ENCODE measurements around a stretch of chr16.

DNA sequence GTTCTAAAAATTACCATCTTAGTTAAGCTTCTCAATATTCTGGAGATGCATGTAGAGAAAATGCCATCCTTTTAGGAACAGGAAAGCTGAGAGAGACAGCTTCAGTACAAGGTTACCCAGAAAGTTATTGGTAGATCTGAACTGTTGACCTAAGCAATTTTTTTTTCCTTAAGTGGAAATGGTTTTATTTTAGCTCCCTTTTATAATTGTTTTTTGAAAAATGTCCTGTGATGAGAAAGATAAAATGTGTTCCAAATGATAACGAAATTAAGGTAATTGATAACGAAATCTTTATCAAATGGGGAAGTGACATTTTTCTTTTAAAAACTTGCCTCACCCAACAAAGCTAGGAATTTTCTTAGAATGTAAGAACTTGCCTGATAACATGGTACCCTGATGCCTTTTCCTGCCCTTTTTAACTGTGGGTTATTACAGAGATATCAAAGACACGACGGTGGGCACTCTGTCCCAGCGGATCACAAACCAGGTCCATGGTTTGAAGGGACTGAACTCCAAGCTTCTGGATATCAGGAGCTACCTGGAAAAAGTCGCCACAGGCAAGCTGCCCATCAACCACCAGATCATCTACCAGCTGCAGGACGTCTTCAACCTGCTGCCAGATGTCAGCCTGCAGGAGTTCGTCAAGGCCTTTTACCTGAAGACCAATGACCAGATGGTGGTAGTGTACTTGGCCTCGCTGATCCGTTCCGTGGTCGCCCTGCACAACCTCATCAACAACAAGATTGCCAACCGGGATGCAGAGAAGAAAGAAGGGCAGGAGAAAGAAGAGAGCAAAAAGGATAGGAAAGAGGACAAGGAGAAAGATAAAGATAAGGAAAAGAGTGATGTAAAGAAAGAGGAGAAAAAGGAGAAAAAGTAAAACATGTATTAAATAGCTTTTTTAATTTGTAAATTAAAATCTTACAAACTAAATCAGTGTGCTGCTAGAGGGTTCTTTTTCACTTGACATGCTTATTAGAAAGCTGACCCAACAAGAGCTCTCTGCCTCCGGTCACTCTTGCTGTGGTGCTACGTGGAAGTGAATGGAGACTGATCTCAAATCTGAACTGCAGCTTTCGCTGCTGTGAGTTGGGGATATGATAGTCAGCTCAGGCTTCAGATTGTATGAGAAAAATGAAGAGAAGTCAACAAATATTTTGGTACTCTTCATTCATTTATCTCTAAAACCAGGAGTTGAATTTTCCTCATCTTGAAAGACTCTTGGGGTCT lies 8.7 kb downstream of the PSMD7 start:
- PRO-cap: no peak
- RAMPAGE, long total RNA, 4 experiments: no peak in any of the 4 experiments

- PRO-cap: no peak
- RAMPAGE, long total RNA, 4 experiments: no peak in any of the 4 experiments
Observed at GRCh38 chr16:74406571-74407004, 14.7 kb downstream of the CLEC18B start.

GRCh38 chr16:74503282-74503778 lies 82.1 kb upstream of the CLEC18B start:
- PRO-cap: no peak
- RAMPAGE, long total RNA, 4 experiments: no peak in any of the 4 experiments

DNA sequence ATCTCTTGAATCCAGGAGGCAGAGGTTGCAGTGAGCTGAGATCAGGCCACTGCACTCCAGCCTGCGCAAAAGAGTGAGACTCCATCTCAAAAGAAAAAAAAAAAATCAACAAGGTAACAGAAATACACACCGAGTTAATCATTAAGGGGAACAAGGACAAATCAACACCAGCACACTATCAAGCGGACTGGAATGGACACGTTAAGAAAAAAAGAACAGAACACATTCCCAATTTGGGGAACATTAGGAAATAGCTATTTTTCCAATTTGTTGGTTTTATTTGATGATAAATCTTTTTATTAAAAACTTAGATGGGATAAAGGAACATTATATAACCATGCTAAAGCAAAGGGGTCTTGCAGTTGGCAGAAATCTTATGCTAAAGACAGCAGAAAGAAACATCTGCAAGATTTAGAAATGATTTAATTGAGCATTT lies 28.5 kb upstream of the GLG1 start:
- PRO-cap: no peak
- RAMPAGE, long total RNA, 4 experiments: no peak in any of the 4 experiments

DNA sequence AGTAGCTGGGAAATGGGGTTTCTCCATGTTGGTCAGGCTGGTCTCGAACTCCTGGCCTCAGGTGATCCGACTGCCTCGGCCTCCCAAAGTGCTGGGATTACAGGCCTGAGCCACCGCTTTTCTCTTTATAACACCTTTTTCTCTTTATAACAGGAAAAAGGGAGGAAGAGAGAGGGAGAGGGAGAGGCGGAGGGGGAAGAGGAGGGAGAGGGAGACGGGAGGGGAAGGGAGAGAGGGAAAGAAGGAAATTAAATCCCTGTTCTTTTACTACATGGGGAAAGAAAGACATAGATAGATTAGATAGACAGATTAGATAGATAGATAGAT lies 841 bp downstream of the RFWD3 start:
- PRO-cap: no peak
- RAMPAGE, long total RNA, 4 experiments: no peak in any of the 4 experiments

GRCh38 chr16:74723281-74723891 lies 22.7 kb upstream of the MLKL start:
- PRO-cap: no peak
- RAMPAGE, long total RNA, 4 experiments: no peak in any of the 4 experiments

DNA sequence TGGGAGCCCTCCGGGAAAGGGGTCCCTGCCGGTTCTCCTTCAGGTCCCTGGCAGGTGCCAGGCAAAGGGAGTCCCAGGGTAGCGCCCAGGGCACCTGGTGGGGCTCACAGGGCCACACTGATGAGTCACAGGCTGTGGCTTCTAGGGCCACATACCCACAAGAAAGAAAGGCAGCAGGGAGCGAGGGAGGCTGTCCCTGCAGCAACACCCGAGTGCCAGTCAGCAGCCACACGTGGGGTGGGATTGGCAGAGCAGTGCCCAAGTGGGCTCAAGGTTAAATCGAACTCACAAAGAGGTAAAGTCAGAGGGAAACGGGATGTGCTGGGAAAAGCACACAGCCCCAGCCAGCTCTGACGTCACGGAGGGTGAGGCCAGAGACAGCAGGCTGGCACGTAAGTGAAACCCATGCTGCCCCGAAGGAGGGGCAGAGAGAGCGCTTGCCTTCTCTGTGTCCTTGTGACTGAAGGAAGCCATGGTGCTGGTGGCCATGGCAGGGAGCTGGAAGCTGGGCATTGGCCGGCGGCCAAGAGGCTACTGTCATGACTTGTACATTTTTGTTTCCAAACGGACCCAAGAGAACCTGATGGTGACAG lies 33.8 kb downstream of the FA2H start:
- PRO-cap: no peak
- RAMPAGE, long total RNA, 4 experiments: no peak in any of the 4 experiments

DNA sequence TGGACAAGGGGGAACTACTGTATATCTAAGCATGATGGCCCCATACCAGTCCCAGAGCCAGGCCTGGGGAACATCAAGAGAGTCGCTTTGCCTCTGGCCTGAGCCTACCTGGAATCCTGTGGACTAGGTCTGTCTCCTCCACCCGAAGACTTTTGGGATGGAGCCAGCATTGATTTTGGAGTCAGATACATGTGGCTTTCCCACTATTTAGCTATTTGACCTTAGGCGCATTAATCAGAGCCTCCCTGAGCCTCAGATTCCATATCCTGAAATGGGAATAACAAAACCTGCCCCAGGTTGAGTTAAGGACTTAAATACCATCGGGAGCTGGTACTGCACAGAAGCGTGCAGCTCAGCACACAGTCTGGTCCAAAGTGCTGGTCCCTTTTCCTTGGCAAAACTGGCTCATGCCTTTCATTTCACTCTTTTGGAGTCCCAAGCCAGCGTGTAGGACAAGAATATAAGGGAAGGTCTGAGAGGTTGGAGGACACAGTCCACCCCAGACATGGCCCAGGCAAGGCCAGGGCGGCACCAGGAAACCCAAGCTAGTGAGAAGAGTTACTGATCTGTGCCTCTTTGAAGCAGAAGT lies 1.1 kb downstream of the FA2H start:
- PRO-cap: no peak
- RAMPAGE, long total RNA, 4 experiments: no peak in any of the 4 experiments

DNA sequence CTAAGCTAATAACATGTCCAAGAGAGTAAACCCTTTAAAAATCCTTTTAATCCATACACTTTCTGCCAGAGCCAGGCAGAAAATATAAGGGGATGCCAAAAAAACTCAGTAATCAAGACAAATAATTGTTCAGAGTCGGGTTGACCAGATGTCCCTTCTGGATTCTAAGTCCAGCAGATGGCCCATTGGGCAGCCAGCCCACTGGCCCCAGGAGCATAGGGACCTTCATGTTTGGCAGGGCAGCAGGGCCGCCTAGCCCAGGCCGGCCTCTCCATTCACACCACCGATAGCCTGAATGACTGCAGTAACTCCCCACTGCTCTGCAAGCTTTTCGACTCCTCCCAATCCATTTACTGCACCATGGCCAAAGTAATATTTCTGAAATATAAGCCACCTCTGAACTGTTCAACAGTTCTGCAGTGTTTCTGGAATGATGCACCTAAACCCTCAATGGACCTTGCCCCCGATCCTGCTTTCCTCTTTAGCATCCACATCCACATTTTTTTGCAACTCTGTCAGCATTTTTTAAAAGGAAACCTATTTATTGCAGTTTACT lies 46.5 kb downstream of the LDHD start:
- PRO-cap: no peak
- RAMPAGE, long total RNA, 4 experiments: no peak in any of the 4 experiments

DNA sequence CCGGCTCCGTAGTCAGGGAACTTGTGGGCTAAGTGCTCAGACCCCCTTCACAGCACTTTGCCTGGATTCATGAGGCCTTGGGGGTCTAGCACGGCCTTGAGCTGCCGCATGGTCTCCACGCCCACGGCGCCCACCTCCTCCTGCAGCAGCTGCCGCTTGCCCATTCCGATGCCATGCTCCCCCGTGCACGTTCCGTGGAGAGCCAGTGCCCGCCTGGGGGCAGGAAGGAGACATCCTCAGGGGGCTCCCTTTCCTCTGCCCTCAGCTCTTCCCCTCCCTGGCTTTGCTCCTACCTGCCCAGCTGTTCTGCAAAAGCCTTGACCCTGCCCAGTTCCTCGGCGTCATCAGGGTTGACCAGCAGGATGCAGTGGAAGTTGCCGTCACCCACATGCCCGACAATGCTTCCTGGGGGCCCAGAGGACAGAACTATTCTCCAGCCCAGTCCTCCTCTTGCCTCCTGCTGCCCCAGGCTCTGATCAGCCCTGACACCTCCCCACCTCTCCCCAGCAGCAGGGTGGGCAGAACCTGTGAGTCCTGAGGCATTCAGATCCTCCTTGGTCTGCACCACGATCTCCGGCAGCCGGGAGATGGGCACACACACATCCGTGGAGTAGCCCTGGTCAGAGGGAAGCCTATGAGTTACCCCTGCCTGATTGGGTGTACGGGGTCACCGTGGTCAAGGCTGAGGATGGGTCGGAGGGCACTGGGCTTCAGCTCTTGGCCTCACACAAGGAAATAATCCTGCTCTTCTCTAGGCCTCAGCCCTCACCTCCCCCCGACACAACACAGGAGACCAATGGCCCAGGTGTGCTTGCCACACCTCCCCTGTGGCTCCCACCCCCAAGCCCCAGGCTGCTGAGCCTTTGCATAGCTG lies 4.0 kb downstream of the LDHD start:
- PRO-cap: no peak
- RAMPAGE, long total RNA, 4 experiments: no peak in any of the 4 experiments

DNA sequence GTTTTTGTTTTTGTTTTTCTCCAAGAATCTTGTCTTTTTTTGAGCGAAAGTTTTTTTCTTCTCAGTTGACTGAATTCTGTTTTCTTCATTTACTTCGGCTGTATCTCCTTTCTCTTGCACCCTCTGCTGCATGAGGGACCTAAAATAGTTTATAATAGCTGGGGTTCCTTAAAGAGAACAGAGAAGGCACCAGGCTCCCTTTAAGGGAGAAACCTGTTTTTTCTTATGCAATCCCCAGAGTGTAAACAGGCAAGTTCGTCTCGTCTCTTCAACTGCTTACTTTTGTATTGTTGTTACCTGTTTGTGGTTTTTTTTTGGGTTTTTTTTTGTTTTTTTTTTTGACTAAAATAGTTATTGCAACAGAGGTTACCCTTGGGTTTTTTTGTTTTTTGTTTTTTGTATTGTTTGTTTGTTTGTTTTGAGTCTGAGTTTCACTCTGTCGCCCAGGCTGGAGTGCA lies 3.6 kb upstream of the LDHD start:
- PRO-cap: no peak
- RAMPAGE, long total RNA, 4 experiments: no peak in any of the 4 experiments

DNA sequence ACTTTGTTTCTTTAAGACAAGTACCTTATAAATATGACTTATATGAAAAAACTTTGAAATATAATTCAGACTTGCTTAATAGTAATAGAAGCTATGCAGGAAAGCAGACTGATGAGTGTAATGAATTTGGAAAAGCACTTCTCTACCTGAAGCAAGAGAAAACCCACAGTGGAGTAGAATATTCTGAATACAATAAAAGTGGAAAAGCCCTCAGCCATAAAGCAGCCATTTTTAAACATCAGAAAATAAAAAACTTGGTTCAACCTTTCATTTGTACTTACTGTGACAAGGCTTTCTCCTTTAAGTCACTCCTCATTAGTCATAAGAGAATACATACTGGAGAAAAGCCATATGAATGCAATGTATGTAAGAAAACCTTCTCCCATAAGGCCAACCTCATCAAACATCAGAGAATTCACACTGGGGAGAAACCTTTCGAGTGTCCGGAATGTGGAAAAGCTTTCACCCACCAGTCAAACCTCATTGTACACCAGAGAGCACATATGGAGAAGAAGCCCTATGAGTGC lies 21.1 kb downstream of the ZFP1 start:
- PRO-cap: no peak
- RAMPAGE, long total RNA, 4 experiments: no peak in any of the 4 experiments

DNA sequence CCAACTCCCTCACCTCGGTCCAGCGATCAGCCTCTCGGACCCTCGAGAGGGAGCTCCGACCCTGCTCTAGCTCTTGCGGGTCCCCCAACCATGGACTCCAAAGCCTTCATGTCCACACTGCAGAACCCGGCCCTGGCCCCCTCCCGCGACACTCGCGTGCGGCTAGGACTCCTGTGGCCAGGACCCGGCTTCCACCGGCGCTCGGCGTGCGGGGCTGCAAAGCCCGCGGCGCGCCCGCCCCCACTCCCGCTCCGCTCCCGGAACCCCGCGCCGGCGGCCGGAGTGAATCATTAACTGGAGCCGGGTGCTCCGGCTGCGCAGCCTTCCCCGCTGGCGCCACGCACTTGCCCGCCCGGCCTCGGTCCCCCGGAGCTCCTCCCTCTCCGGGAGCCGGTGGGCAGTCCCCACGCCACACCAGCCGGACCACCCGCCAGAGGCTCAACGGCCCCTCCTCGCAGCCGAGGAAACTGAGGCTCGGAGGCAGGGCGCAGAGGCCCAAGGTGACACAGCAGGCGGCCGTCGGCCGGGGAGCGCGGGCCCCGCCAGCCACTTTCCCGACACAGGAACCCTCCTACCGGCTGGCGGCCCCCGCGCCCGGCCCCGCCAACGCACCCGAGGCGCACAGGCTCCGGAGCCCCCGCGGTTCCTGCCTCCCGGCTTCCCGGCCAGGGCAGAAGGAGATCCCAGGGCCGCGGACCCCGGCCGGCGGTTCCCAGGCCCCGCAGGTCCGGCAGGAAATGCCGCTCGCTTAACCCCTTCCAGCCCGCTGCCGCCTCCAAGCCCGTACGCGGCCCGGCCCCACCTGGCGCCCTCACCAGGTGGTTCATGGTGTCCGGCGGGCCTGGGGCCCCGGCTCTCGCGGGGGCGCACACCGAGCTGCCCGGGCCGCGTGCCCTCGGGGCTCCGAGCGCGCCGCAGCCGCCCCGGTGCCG lies 502 bp downstream of the BCAR1 start:
- PRO-cap: unidirectional peak, minus-strand start at position 346 of the sequence
- RAMPAGE, long total RNA, 4 experiments: no peak in any of the 4 experiments

DNA sequence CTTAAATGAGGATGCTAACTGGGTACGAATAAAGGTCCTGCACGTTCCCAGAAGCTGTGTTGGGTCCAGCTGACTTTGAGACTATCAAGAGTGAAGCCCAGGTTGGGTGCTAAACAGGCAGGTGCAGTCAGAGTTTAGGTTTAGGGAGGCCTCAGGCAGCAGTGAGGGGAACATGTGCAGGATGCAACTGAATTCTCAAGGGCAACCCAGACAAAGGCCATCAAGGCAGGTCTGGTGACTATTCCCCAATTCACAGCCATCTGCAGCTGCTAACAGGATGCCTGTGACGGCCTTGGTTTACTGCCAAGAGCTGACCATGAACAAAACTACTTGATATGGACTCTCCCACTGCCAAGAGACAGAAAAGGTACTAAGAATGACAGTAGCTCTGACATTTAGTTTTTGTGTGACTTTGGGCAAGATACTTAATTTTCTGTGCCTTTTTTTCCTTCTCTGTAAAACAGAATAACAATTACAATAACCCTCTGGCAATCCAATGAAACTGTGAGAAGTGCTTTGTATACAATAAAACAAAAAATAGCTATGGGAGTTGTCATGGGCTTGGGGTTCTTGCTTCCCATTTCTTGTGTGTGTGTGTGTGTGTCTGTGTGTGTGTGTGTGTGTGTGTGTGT lies 45.3 kb upstream of the BCAR1 start:
- PRO-cap: no peak
- RAMPAGE, long total RNA, 4 experiments: no peak in any of the 4 experiments

GRCh38 chr16:75376289-75377250 lies 56.7 kb downstream of the CFDP1 start:
- PRO-cap: no peak
- RAMPAGE, long total RNA, 4 experiments: no peak in any of the 4 experiments

DNA sequence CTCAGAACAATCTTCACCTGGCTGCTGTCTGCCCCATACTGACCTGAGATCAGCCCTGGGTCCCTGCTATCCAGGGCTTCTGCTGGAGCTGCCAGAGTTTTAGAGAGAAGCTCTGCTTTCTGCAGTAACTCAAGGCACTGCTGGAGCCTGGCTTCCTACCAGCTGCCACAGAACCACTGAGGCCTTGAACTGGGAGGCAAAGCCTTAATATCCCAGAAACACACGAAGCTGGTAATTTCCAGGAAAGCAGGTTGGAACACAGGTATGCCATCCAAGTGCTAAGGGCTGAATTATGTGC lies 7.5 kb downstream of the TMEM170A start:
- PRO-cap: no peak
- RAMPAGE, long total RNA, 4 experiments: no peak in any of the 4 experiments

- PRO-cap: no peak
- RAMPAGE, long total RNA, 4 experiments: no peak in any of the 4 experiments
Observed at GRCh38 chr16:75506524-75507152, 11.4 kb upstream of the CHST6 start.

DNA sequence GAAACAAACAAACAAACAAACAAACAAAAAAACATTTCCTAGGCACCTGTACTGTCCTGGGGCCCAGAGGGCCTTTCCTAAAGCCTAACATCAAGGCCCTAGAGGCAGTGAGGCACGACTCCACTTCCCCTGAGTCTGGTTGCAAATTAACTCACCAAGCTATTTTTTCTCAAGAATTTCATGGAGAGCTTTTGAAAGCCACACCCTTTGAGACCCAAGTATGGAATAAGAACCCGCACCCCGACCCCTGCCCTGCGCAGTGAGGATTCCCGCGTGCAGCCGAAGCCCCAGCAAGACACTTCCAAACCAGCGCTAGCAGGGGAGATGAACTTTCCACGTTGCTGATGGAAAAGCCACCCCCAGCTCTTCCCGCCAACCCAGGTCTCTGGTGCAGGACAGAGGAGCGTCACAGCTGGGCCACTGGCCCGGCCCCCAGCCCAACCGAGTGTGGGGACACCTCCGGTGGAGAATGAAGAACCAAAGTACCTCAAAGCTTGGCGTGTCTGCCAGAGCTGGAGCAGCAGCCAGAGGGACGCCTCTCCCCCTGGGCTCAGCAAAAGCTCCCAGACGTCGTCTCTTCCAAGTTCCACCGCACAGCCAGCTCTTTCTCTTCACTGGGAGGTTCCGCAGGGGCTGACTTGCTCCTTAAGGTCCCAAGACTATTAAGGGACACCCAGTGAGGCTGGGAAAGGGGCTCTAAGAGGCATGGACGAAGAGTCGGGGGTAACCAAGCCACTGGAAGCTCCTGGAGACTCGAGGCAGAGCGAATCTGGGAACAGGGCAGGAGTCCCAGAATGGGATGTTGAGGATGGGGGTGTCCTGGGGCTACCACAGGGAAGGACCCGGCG lies 1.0 kb downstream of the CHST5 start:
- PRO-cap: no peak
- RAMPAGE, long total RNA, 4 experiments: no peak in any of the 4 experiments

DNA sequence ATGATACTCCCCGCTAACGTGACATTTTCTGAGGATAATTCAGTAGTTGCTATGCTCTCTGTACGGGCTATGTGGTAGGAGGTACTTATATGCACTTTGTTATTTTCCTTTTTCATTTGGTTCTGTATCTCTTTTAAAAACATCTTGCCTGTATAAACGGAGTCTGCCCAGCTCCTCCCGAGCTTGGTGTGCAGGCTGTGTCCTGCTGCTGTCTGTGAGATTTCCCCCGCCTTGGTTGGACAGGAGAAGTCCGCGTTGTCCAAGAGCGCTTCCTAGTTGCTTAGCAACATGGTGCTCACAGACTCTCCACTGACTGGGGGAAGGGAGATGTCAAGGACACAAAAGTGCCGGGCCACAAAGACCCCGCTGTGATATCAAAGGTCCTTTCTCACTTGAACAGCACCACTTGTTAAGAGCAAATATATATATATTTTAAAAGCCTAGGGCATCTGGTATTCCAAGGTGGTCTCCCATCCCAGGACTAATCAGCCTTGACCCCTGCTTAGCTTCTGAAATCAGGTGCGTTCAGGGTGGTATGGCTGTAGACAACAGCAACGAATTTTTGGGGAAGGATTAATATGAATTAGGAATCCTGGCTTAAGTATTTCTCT lies 134.4 kb upstream of the CPHXL start:
- PRO-cap: no peak
- RAMPAGE, long total RNA, 4 experiments: no peak in any of the 4 experiments

DNA sequence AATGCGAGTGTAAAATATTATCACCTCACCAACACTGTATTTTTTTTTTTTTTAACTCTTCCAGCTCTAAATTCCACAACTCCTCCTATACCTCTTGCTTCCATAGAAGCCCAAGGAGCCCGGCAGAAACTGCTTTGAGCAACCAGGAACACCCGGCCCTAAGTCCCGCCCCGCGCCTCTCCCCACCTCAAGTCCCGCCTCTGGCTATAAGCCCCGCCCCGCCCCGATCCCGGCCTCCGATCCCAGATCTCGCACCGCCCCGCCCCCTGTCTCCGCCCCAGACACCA lies 208 bp upstream of the NUDT7 start:
- PRO-cap: bidirectional peak, plus-strand start outside the sequence, minus-strand start at position 131 of the sequence
- RAMPAGE, long total RNA, 4 experiments: no peak in any of the 4 experiments